Mesangial cell (primary cell): ENCODE measurements around a stretch of chr17.

DNA sequence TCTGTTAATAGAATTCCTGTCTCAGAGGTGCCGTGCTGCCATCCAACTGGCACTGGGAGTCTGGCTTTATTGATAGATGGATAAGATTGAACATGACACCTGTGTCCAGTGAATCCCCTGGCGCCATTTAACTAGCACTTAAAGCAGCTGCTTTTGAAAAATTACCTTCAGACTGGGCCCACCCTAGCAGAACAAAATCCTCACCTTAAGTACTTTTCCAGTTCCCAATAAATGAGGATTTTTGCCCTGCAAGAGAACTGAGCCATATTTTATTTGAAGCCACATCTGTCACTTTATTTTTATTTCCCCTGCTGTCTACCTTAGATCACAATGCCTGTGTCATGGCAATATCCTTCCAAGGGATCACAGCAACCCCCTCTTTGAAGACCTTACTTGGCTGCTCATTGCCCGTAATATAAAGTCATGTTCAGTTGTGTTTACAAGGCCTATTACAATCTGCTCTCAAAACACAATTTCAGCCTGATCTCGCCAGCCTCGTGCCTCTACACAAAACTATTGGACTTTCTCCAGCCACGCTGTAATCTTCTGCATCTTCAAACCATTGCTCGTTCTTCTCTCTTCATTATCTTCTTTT lies 172.7 kb upstream of the COX10 start:
- RAMPAGE, long total RNA: no peak

- RAMPAGE, long total RNA: no peak
Measured at GRCh38 chr17:13931758-13932587, 137.3 kb upstream of the COX10 start.

DNA sequence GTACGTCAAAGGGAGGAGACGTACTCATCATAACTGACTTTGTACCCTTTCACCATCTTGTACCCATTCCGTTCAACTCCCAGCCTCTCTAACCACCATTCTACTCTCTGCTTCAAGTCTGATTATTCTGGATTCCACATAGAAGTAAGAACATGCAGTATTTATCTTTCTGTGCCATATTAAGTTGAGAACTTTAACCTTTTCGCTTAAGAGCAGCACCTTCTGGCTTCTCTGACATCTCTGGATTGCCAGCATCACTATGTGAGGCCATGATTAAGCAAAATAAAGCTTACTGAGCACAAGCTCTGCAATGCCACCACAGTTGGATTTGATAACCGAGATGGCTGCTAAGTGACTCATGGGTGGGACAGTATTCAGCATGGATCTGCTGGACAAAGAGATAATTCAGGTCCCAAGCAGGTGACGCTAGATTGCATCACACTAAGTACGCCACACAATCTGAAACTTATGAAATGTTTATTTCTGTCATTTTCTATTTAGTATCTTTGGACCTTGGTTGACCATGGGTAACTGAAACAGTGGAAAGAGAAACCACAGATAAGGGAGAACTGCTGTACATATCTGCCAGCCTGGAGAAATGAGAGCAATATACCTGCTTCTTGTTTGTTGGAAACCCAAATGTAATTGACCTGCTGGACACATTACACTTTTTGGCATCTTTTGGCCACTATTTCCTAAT lies 27.5 kb downstream of the CDRT15 start:
- RAMPAGE, long total RNA: no peak

DNA sequence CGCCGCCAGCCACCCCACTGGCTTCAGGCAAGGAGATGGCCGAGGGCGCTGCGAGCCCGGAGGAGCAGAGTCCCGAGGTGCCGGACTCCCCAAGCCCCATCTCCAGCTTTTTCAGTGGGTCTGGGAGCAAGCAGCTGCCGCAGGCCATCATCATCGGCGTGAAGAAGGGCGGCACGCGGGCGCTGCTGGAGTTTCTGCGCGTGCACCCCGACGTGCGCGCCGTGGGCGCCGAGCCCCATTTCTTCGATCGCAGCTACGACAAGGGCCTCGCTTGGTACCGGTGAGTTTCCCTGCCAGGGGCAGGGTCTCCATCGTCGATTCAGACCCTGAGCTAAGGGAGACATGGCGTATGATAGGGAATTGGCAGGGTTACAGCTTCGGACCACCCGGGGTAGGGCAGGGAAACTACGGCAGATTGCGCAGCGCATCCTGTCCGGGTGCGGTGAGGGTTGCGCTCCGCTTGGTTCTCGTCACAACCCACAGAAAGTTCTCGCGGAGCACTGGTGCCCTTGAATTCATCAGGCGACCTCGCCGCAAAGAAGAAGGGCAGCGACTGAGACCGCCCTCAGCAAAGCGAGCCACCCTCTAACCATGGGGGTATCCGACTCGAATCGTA lies 1.0 kb downstream of the HS3ST3B1 start:
- RAMPAGE, long total RNA: no peak

- RAMPAGE, long total RNA: no peak
Measured at GRCh38 chr17:14302409-14303281, 1.8 kb downstream of the HS3ST3B1 start.

- RAMPAGE, long total RNA: no peak
Measured at GRCh38 chr17:14834436-14834898, 430.7 kb downstream of the PMP22 start.

GRCh38 chr17:15113112-15113504 lies 152.0 kb downstream of the PMP22 start:
- RAMPAGE, long total RNA: no peak

GRCh38 chr17:15185493-15185952 lies 79.6 kb downstream of the PMP22 start:
- RAMPAGE, long total RNA: no peak

- RAMPAGE, long total RNA: no peak
Measured at GRCh38 chr17:15261126-15262270, 3.6 kb downstream of the PMP22 start.

DNA sequence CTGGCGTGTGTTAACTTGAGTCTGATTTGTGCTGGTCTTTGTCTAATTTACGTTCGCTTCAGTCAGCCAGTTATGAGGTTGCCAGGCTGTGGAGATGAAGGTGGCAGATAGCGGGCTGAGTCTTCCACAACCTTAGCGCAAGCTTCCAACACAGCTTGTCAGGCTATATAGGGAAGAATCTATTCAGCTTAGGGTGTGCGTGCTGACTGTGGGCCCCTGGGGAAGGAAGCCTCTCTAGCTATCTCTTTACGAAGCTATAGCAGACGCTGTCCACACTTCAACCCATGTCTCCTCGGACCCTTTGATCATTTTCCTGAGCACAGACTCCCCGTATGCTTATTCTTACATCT lies 9.8 kb upstream of the TEKT3 start:
- RAMPAGE, long total RNA: no peak

DNA sequence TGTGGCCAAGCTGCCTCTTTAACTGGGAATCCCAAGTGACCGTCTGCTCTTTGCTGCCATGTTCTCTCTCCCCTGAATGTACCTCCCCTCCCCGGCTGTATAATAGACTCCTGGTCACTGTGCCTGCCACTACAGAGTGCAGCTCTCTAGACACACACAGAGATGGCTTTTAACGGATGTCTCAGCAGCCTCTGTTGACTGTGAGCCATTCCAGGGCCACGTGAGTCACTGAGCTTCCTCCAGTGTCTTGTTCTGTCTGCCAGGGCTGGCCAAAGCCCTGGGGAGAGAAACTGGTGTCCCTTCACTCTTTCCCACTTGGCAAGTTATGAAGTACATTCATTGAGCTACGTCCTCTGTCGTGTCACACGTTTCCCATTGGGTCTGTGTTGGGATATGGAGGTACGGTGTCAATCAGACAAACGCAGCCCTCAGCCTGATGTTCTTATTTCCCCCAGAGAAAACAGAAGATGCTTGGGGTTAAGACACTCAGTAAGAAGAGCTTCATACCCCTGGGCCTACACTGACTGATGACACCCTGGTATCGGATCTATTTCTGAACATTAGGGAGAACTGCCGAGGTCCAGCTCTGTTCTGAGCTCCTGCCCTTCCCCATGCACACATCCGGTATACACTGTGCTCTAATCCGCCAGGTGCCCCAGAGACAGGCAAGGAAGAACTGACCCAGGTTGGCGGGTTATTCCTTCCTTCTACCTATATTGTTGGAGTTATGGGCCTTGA lies 57.8 kb upstream of the TEKT3 start:
- RAMPAGE, long total RNA: no peak

DNA sequence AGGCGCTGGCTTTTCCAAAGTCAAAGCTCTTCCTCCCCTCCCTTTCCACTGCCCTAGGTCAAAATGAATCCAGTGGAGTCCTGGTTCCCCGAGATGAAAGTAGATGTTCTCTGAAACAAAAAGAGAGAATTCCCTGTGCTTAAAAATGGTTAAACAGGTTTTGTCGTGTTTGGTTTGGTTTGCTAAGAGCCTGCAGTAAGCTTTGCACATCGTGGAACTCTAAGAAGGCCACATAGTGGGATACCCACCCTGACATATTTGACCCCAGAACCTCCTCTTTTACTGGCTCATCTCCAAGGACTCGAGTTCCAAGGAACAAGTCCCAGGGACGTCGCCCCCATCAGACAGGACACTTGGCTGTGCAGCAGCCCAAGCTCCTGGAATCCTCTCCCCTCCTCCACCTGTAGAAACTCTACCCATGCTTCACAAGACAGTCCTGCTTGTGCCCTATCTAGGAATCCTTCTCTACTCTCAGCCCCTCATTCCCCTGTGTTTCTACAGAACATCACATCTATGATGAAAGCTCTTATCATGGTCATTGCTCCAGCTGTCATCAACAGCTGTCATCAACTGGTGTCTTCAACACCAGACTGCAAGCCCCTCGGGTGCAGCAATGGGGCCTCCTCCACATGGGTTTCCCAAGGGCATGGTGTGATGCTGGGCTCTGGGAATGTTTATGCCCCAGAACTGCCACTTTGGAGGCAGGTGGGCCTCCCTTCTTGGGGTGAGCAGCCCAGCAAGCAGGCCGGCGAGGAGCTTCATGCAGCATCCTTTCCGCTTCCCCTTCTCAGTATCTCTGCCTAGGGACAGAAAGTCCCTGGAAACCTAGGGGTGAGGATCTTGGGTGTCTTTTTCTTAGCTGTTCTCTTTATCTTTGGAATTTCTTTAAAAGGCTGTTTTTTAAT lies 21.1 kb upstream of the CDRT4 start:
- RAMPAGE, long total RNA: no peak

DNA sequence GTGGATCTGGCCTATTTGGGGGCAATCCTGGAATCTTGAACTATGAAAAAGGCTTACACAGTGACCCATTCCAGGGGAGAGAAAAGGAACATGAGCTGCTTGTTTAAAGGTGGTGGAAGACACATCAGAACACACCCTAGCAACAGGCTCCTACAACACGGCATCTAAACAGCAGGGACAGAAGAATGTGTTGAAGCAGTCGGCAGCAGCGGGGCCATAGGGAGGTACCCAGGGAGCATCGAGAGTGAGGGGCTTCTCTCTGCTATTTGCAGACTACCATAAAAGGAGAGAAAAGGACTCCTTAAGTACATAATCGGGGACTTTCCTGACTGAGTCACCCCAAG lies 26.3 kb upstream of the FBXW10B start:
- RAMPAGE, long total RNA: no peak

GRCh38 chr17:15749592-15750286 lies 17.7 kb downstream of the TBC1D26 start:
- RAMPAGE, long total RNA: no peak

- RAMPAGE, long total RNA: no peak
Measured at GRCh38 chr17:16070002-16070682, 70.5 kb downstream of the TTC19 start.

DNA sequence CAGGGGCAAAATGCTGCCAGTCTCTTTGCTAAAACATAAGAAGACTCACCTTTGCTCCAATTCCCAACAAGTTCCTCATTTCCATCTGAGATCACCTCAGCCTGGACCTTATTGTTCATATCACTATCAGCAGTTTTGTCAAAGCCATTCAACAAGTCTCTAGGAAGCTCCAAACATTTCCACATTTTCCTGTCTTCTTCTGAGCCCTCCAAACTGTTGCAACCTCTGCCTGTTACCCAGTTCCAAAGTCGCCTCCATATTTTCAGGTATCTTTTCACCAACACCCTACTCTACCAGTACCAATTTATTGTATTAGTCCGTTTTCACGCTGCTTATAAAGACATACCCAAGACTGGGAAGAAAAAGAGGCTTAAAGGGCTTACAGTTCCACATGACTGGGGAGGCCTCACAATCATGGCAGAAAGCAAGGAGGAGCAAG lies 99.7 kb downstream of the NCOR1 start:
- RAMPAGE, long total RNA: no peak

DNA sequence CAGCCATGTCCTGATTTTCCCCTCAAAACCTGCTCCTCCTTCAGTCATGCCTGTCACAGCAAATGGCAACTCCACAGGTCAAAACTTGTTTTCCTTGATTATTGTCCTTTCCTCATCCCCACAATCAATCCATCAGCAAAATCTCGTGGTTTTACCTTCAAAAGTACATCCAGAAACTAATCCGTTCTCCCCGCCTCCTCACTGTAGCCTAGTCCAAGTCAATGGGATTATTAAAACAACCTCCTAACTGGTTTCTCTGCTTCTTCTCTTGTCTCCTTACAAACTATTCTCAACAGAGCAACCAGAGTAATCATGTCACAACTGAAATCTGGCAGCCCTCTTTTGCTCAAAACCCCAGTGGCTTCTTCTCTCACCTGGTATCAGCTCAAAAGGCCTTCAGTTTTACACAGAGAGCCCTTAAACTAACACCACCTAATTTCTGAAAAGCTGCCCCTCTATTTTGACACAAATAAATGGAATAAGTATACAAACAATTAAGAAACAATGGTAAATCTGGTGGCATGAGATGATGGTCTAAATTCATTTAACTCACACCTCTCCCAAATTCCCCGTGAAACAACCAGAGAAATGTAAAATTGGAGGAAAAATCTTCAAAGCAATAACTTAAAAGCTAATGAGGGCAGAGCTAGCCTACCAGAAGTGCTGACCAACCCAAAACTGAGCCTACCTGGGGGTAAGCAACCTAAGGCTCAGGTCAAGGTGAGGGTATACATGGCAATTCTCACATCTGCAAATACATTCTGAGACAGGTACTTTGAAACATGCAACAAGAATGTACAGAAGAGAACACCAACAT lies 81.4 kb downstream of the NCOR1 start:
- RAMPAGE, long total RNA: no peak

GRCh38 chr17:16255236-16256103 lies 38.5 kb downstream of the PIGL start:
- RAMPAGE, long total RNA: no peak

DNA sequence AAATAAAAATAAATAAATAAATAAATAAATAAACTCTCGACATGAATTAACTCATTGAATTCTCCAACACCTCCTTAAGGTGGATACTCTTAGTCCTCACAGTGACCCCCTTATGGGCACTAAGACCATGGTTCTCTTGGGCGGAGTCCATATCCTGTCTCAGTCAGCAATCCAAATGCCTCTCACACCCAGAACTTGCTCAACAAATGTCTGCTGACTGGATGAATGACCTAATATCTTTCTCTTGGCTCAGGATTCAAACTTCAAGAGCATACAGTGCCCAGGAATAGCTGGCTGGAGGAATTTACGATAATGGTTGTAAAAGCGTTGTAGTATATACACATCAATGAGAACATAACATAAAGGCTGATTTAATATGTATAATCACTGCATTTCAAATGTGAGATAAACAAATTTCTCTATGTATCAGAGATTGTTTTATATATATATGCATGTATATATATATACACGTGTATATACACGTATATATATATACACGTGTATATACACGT lies 6.7 kb upstream of the UBB start:
- RAMPAGE, long total RNA: no peak

- RAMPAGE, long total RNA: no peak
Measured at GRCh38 chr17:16416100-16417263, 1.1 kb downstream of the TRPV2 start.